Thoracic aorta endothelial cell (primary cell): ENCODE measurements around the gene CLEC7A.

DNA sequence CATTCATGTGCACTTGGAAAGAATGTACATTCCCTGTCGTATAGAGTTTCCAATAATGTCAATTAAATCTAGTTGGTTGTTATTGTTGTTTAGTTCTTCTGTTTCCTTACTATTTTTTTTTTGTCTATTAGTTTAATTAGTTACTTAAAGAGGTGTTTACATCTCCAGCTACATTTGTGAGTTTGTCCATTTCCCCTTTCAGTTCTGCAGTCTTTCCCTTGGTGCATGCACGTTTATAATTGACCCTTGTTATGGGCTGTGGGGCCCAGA, 42.5 kb downstream of the CD69 start:
- CAGE, long polyA plus RNA: no peak

DNA sequence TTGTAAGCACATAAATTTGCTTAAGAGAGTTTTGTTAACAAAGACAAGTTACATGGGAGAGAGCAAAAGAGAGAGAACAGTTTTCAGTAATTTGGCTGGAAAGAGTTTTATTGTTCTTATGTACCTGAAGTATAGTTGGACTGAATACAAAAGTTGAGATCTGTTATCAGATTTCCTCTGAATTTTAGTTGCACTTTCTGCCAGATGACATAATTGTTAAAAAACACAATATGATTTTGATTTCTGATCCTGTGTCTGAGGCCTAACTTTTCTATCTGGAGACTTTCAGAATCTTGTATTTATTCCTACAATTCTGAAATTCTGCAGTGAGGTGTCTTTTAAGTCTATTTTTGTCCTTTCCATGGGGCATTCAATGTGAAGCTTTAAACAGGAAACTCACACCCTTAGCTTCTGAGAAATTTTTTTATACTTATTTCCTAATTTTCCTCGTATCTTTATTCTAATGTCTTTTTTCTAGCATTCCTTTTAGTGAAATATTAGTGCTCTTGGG, 23.3 kb downstream of the CD69 start:
- CAGE, long polyA plus RNA: no peak

DNA sequence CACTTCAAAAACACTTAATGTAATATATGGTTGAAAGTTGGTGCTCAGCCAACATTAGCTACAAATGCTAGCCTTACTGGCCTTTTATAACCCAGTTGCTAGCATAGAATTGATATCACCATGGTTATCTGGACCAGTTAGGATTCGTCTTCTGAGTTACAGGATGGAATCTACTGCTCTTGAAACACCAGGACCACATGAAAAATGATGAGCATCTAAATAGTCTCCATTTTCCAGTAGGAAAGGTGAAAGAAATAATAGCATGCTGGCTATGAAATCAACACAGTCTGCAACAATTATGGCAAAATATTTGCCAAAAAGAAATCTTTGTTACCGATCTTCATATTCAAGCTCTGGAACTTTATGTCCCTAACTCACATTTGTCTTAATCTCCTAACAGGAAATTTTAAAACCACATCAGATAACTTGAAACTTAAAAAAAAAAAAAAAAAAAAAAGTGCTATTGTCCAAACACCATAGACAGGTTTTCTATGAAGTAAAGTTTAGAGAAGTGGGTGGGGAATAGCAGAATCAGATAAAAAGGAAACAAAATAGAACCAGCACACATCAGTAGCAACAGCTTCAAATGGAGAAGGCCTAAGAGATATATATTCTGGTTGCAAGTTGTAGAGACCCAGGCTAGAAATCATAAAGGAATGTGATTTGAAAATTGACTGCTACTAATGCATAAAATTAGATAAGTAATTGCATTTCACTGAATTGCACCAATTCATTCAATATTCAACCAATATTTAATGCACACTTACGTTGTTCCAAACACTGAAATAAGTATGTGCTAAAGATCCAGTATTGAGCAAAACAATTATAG, 12.8 kb upstream of the CD69 start:
- CAGE, long polyA plus RNA: no peak

DNA sequence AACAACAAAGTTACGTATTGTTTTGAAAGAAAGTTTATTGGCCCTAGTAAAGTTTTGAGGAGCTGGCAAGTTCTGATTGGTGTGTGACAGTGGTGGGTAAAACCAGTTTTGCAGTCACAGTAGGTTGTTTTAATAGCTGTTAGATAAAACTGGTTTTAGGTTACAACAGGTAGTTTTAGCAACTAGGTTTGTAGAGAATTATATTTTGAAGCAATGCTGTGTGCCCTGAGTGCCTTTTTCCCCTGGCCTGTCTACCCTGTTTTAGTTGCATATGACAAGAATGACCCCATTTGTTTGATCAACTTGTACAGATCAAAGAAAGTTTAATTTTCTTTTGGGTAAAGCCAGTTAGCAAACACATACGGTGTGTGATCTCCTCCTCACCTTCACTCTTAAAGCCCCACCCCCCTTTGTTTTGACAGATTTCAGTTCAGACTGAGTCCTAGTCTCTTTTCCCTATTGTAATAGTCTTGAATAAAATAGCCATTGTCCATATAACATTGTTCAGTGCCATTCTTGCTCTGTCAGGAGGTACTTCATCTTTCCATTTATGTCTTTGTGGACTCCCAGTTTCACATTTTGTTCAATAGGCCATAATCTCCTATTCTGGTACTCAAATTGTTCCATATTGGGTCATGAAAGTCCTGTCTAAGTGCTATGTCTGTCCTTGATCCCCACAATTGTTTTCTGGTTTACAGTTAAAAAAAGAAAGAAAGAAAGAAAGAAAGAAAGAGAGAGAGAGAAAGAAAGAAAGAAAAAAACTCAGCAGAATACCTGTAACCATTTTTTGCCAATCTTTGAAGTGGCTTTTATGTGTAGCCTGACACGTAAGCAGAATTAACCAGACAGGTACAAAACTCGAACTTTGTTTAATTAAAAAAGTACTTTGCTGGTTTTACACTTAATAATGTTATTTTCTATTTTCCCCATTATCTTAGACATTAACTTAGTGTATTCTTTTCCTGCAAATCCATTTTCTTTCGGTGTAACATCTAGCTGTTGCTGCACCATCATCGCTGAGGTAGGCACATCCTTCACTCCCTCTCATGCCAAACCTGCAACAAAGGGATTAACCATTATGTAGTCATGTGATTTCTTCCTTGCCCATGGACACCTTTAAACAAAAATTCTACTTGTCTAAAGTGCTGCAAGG, 16.4 kb downstream of the CLEC2B start:
- CAGE, long polyA plus RNA: no peak

- CAGE, long polyA plus RNA: no peak
Observed at GRCh38 chr12:9854165-9854875, 14.8 kb downstream of the CLEC2B start.

DNA sequence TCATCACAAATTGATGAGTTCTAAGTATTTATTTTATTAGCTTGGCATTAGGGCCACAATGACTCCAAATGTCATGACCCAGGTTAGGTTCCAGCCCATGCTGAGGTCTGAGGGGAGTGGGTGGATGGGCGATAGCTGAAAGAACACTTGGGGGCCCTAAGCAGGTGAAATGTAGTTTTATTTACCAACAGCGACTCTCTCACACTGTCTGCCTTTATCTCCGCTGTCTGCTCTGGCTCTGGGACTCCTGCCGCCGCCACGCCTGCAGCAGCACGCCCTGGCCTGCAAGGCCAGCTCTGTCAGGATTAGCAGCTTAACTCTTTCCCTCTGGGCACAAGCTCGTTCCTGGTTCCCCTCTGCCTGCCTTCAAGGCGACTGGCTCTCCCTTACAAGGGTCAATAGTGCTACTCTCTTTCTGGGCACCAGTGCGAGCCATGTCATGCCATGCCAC, 3.5 kb upstream of the CLEC2B start:
- CAGE, long polyA plus RNA: no peak

- CAGE, long polyA plus RNA: no peak
Observed at GRCh38 chr12:9942925-9943905, 11.0 kb upstream of the CLEC2A start.

DNA sequence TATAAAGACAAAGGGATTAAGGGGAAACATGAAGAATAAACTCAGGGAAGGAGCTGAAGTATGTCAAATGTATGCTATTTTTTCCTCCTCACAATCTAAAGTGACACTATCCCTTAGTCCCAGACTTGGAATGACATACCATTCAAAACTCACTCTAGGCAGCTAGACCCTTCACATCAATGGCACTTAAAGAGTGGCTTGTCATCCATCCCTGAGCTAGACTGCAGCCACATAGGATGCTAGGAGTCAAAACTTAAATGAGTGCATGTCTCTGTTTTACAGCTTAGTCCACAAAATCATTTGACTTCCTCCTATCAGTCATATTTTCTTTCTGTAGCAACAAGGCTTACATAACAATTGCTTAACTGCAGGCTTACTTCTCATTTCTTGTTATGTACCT, 30.3 kb downstream of the CLEC1A start:
- CAGE, long polyA plus RNA: no peak

- CAGE, long polyA plus RNA: no peak
Observed at GRCh38 chr12:10097335-10098148, 1.2 kb downstream of the CLEC1A start.

DNA sequence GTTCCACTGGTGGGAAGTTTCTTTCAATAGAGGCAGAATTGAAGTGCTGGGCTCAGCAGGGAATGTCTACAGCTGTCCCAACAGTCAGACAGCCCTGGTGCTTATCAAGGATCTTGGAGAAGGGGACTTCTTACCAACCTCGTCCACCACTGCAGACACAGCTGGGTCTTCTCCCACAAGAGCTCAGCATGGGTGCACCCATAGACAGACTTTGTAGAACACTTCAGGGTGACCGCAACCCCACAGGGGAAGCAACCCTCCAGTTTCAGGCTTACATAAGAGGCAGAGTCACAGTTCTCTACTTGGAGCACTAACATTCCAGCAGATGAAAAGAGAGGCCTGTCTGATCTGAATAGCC, 3.5 kb upstream of the CLEC1A start:
- CAGE, long polyA plus RNA: no peak

DNA sequence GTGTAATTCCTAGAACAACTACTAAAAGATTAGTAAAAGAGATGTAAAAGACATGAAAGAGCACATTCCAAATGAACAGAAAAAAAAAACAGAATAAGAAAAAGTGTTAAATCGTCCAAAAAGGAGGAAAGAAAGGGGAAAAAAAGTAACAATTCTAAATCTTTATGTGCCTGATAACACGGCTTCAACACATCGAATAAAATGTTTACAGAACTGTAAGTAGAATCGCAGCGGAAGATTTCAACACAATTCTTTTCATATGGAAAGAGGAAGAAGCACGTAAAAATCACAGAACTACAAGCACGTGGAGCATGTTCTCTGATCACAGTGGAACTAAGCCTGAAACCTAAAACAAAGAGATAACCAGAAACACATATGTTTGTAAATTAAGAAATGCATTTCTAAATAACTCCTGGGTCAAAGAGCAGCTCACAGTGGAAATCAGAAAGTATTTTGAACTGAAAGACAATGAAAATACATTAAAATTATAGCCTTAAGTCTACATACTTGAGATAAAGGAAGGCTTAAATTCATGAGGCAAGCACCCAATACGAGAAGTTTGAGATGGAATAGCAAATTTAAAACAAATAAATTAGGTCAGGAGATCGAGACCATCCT, 8.7 kb downstream of the CLEC7A start:
- CAGE, long polyA plus RNA: no peak

DNA sequence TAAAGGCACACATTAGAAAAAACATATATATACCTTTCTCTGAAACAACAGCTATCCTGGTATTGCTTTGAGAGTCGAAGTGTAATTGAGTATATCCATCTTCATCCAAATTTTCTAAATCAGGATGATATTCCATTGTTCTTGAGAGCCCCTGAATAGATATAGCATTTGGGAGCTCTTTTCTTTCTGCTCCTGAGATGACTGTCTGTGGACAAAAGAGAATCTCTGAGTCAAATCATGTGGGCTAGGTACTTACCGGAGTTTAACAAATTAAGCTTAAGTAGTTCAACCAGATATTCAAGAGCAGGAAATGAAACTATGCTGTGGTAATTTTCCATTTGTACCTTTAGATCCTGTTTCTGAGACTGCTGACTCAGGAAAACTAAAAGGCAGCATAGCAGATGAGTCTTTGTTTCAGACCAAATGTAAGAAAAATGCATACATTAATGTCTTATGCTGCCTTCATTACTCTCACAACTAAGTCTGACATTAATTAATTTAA, at the start of gene CLEC7A:
Gene CLEC7A (minus strand): TSS at position 253 of the 502 bp plus-strand sequence.
- CAGE, long polyA plus RNA: no peak

- CAGE, long polyA plus RNA: no peak
Observed at GRCh38 chr12:10154123-10154586, 17.8 kb downstream of the OLR1 start.

DNA sequence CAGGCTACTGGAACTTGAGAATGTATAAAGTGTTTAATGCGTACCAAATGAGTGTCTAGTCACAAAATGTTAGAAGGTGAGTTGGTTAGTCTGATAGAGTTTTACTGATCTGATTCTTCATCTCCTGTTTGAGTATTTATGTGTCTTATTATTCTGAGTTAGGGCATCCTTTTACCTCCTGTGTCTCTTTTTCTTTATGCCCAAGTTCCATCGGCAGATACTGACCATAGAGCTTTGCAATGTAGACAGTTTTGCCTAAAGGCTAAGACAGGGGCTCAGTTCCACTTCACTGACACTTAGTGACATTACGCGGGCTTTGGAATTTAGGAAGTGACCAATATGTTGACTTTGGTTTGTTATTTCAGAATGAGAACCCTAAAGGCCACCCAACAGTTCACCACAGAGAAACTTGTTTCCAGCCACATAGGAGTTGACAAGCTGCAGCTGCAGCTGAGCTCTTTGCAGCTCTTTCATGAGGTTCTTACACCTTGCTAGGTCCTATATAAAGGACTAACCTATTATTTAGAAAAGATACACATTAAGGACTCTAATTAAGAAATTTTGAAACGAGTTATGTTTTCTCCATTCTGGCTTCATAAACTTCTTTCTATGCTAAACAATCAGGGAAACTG, 18.7 kb upstream of the KLRD1 start:
- CAGE, long polyA plus RNA: no peak

- CAGE, long polyA plus RNA: no peak
Observed at GRCh38 chr12:10388562-10389078, 1.2 kb downstream of the KLRK1 start.

GRCh38 chr12:10397179-10397856, 7.5 kb upstream of the KLRK1 start:
- CAGE, long polyA plus RNA: no peak

DNA sequence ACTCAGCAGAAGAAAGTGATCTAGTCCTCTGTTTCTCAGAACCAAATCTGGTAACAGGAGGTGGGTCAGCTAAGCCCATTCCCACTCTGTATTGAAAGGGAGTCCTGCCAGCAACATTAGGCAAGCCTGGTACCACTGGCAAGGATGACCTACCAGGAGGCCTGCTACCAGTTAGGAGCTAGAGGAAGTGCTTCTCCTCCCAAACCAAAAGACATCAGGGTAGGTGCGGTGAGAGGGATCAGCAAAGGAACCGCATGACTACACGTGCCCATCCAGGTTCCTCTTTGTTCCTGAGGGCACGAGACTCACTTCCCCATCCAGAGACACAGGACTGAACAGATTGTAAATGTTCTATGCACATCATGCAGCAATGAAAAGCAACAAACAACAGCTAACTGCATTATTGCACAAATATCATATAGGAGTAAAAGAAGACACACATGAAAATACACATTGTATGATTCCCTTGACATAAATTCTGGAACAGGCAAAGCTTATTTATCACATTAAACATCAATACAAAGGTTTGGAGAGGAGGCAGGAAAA, 2.8 kb downstream of the KLRC4 start:
- CAGE, long polyA plus RNA: no peak

GRCh38 chr12:10554583-10555547, 49.2 kb downstream of the EIF2S3B start:
- CAGE, long polyA plus RNA: no peak

- CAGE, long polyA plus RNA: no peak
Observed at GRCh38 chr12:10599391-10599838, 14.0 kb downstream of the MAGOHB start.

- CAGE, long polyA plus RNA: no peak
Observed at GRCh38 chr12:10634049-10634739, 20.8 kb upstream of the MAGOHB start.